SK-MEL-5 (cell line): ENCODE measurements around the genes COL6A3, RBM44 and SCLY.

RAMPAGE:
- cytosol, long total RNA: no peak
- long total RNA: no peak
- nucleus, long total RNA: no peak
Measured at GRCh38 chr2:237413934-237414446, at the start of gene COL6A3. Gene COL6A3 (minus strand): TSS chr2:237414164.

GRCh38 chr2:237452026-237452290 is 35.1 kb upstream of the MLPH start:
RAMPAGE:
- cytosol, long total RNA: no peak
- long total RNA: no peak
- nucleus, long total RNA: no peak

GRCh38 chr2:237473902-237474592 is 13.0 kb upstream of the MLPH start:
RAMPAGE:
- cytosol, long total RNA: no peak
- long total RNA: no peak
- nucleus, long total RNA: no peak

DNA sequence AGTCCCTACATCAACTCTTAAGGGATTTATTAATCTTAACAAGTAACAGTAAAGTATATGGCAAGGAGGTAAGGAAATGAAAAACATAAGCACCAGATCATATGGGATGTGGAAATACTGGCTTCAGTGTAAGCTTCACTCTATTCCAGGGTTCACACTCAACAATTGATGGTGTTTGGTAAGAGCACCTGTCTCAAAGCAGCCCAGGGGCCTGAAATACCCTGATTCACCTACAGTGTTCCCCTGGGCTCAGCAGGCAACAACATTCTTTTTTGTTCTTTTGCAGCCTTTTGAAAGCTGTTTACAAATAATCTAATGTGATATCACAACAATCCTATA is 1.2 kb upstream of the MLPH start:
RAMPAGE:
- cytosol, long total RNA: no peak
- long total RNA: no peak
- nucleus, long total RNA: no peak

DNA sequence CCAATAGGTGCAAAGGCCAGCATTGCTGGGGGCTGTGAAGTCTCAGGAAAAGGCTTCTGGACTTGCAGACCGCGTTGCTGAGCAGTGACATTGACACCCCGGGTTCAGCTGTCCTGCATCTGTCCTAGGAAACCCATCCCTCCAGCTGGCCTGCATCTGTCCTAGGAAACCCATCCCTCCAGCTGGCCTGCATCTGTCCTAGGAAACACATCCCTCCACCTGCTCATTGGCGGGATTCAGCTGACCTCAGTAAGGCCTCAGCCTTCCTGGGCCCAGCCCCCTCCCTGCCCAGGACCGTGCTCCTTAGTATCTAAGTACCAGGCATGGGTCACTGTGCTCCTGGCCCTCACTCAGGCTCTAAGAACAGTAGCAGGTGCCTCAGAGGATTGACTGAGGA is 1.2 kb downstream of the MLPH start:
RAMPAGE:
- cytosol, long total RNA: no peak
- long total RNA: no peak
- nucleus, long total RNA: no peak

GRCh38 chr2:237503291-237503655 is 16.2 kb downstream of the MLPH start:
RAMPAGE:
- cytosol, long total RNA: no peak
- long total RNA: no peak
- nucleus, long total RNA: no peak

DNA sequence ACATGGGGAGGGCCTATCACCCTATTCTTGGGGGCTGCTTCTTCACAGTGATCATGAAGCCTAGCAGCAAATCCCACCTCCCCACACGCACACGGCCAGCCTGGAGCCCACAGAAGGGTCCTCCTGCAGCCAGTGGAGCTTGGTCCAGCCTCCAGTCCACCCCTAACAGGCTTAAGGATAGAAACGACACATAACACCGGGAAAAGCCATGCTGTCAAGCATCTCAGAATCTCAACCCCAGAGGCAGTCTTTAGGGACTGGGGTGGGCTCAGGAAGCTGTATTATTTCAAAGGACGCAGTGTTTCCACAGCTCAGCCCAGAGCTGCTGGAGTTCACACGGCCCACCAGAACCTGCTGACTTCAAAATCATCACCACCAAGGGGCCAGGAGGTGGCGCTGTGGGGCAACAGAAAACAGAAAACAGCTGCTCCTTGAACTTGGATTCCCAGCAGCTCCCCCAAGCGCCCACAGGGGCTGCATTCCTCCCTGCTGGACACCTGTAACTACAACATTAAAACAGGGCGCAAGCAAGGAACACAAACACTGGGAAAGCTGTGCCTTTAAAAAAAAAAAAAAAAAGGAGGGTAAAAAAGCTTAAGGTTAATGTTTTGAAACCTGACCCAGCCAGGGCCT is 25.6 kb downstream of the MLPH start:
RAMPAGE:
- cytosol, long total RNA: no peak
- long total RNA: no peak
- nucleus, long total RNA: no peak

DNA sequence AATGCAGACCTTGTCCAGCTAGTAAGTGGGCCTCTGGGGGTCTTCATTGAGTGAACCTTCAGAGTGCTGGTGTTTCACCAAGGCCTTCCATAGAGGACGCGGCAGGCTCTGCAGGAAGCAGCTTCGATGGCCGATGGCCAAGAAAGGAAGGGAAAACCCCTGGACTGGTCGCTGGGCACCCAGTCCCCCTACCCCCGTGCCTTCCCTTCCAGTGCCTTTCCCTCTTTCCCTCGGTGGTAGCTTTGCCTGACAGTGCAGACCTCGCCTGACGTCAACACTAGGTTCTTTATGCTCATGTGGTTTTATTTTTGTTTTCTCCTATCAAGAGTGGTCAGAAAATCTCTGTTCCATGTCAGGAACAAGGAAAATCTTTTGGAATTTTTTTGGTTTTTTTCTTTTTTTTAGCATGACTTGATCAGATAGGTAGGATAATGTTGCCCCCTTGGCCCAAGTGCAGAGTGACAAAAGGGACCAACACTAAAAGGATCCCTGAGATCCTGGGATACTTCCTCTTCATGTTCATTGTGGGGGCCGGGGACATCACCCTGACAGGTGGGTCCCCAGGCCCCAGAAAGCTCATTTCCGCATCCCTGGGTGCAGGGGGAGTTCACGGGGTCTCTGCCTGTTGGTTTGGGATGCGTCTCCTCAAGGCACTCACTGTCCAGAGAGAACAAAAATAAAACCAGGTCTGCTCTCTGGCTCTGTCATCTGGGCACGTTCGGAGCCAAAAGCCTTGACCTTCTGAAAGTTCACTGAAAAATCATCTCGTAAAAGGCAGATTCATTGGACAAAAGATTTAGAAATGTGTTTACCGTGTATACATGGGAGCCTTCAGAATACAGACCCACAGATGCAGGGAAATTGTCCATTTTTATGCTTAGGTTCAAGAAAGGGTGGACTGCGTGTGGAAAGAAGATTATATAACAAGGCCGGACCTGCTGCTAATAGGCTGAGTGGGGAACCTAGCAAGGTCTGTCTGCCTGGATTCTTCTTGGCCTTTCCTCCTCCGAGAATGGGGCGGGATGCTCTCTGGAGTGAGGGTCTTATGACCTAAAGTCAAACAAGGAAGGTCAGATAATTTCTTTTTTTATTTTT is 26.5 kb downstream of the MLPH start:
RAMPAGE:
- cytosol, long total RNA: no peak
- long total RNA: no peak
- nucleus, long total RNA: no peak

DNA sequence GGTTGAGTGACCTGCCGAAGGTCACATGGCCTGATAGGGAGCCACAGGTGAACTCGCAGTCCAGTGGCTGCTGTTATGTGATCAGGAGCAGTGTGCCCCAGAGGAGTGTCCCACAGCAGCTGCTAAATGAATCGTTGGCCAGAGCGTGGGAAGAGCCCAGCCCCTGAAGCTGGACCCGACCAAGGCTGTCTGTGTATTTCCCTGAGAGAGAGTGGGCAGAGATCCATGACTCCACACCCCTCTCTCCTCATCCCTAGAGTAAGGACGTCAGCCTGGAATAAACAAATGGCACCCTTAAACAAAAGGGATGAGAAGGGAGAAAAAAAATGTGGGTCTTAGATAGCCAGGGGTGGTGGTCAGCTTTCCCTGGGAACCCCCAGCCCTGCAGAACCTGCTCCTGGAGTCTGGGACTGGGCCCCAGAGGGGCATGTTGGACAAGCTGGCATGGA is 26.6 kb upstream of the PRLH start:
RAMPAGE:
- cytosol, long total RNA: no peak
- long total RNA: no peak
- nucleus, long total RNA: no peak

DNA sequence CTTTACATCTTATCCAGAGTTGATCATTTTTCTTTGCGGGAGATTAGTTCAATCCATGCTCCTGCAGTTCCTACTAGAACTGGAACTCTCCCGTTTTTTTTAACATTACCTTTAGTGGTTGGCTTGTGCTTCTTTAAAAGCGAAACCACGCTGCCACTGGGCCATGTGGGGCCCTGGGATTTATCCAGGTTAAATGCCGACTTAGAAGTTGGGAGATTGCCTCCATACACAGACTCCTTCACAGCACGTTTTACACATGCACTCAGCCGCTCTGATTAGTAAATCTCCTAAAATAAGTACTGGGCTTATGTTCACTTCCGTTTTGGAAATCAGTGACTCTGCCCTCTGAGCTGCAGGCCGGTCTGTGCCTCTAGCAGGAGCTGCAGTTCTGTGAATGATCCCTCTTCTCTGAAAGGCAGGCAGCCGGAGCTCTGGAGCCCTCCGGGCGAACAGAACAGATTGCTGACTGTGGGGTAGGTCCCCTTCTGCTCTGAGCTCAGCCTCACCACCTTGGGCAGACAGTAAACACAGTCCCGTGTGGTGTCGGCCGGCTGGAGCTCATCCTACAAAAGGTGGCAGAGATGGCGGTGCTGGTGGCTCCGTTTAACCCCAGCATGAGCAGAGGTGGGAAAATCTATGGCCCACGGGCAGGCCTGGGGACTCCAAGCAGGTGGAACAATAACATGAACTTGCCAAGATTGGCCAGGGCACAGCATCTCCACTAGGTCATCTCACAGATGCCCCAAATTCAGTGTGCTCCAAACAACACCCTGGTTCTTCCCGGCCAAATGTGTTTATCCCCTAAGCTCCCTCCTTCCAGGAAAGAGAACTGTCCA is 9.8 kb upstream of the RAB17 start:
RAMPAGE:
- cytosol, long total RNA: no peak
- long total RNA: no peak
- nucleus, long total RNA: no peak

DNA sequence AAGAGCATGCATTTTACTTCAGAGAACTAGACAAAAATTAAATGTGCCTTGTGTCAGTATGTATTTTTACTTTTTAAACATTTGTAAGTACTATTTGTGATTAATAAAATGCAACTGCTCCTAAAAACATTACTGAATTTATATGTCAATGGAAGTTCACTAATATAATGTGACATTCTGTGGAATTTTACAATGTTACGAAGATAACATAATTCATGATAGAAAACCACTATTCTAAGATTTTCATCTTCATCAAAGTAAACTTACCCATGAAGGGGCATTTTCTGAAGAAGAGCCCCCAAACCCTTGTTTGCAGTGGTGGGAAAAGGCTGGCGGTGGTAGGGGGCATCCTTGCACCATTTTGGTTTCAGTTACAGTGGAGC is 29.3 kb downstream of the LRRFIP1 start:
RAMPAGE:
- cytosol, long total RNA: no peak
- long total RNA: no peak
- nucleus, long total RNA: no peak

GRCh38 chr2:237664126-237664644 is 36.8 kb downstream of the LRRFIP1 start:
RAMPAGE:
- cytosol, long total RNA: no peak
- long total RNA: no peak
- nucleus, long total RNA: no peak

DNA sequence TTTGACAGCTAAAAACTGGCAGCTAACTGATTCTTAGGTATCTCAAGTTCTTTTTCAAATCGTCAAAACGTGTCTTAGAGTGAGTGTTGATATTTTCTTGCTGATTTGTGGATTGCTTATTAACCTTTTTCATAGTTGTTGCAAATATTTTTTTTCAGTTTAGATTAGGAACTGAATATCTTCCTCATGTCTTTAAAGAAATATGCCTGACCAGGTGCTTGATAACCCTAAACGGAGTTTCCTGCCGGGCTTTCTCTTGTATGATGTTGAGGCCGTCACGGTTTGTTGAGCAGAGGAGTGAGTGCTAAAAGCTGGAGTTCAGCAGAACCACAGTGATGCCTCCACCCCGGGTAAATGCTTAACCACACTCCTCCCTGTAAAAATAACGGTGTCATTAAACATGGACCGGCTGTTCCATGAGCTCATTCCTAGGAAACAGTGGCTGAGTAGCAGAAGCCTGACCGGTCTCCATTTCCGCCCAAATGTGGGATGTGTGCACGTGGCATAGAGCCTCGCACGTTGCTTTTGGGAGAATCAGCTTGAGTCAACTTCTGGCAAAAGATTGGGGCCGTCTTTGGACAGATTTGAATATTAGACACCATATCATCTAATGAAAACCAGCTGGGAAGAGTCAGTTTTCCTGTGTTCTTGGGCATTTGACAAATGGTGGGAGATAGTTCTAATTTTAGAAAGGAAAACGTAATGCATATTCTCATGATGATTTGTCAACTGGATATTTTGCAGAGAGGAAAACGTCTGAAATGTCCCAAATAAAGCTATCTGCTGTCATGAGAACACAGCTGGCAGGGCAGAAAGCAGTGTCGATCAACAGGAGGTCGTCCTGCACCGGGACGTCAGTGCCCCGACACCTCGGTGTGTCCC is 42.2 kb downstream of the LRRFIP1 start:
RAMPAGE:
- cytosol, long total RNA: no peak
- long total RNA: no peak
- nucleus, long total RNA: no peak

DNA sequence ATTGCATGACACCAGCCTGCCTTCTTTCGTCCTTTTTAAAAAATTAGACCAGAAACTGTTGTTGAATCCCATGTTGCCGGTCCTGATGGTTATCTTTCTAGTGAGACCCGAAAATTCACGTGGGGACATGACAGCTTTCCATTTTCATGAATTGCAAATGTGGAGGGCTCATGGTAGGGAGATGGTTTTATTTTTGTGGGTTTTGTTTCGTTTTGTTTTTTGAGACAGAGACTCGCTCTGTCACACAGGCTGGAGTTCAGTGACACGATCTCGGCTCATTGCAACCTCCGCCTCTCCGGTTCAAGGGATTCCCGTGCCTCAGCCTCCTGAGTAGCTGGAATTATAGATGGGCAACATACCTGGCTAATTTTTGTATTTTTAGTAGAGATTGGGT is 48.9 kb downstream of the LRRFIP1 start:
RAMPAGE:
- cytosol, long total RNA: no peak
- long total RNA: no peak
- nucleus, long total RNA: no peak

DNA sequence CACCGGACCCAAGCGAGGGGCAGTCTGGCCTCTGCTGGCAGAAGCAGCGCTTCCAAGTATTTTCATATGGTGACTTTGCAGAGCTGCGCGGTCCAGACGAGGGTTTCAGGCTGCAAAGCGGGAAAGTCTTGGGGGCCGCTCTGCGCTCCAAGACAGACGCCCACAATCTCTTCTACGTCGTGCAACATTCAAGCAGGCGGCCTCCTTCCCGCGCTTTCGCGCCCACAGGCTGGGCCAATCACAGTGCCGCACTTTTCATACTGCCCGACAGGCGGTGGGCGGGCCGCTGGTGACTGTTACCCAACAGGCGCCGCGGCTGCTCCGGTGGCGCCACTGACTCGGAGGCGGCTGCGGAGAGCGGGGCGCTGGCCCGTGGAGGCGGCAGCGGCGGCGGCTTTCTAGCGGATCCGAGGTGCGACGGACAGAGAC is at the start of gene RBM44:
Gene RBM44 (plus strand): TSS at position 330 of the 429 bp plus-strand sequence.
RAMPAGE:
- cytosol, long total RNA: no peak
- long total RNA: no peak
- nucleus, long total RNA: no peak

RAMPAGE:
- cytosol, long total RNA: no peak
- long total RNA: no peak
- nucleus, long total RNA: no peak
Measured at GRCh38 chr2:237858278-237859437, 765 bp upstream of the RAMP1 start.

GRCh38 chr2:237899343-237899798 is 39.9 kb downstream of the RAMP1 start:
RAMPAGE:
- cytosol, long total RNA: no peak
- long total RNA: no peak
- nucleus, long total RNA: no peak

DNA sequence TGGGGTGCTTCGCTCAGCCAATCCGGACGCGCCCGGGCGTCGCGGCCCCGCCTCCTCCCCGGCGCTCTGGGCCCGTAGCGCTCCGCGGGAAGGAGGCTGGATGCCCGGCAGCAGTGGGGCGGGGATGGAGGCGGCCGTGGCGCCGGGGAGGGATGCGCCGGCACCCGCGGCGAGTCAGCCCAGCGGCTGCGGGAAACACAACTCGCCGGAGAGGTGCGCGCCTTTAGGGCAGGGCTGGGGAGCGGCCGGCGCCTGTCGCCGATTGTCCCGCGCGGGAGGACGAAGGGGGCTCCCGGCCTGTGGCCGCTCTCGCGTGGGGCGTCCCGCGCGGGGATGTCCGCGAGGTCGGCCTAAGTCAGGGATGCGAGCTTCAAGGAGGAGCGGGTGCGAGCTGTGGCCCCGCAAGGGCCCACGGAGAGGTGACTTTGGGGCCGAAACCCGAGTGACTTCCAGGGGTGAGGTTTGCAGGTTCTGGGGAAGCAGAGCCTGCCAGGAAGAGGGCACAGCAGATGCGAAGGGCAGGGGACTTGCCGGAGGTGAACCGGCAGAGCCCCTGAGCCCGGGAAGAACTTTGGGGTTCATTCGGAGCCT is at the start of gene SCLY:
Gene SCLY (plus strand): TSS at position 71 of the 591 bp plus-strand sequence.
RAMPAGE:
- cytosol, long total RNA: start-site peak on the plus strand centred at position 133 of the sequence, 117 bp wide, 282 and 272 reads in 2 replicates
- long total RNA: start-site peak on the plus strand centred at position 140 of the sequence, 131 bp wide, 475 and 247 reads in 2 replicates
- nucleus, long total RNA: no peak

DNA sequence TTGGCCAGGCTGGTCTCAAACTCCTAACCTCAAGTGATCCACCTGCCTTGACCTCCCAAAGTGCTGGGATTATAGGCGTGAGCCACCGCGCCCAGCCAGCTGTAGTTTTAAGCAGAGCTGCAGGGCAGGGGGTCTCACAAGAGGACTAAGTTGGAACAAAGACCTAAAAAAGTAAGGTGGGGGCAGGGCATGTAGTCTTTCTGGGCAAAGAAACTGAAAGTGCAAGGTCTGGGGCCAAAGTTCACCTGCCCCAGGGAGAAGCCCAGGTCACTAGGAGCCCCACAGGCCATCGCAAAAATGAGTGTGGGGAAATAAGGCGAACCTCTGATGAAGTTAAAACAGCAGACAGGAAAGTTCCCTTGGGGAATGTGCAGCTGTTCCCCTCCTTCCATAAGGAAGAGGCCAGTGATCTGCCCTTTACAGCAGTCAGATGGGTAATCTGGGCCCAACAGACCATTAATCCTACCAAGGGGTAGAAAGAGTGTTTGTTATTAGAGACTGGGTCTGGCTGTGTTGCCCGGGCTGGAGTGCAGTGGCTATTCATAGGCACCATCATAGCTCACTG is 2.7 kb downstream of the SCLY start:
RAMPAGE:
- cytosol, long total RNA: no peak
- long total RNA: no peak
- nucleus, long total RNA: no peak

RAMPAGE:
- cytosol, long total RNA: no peak
- long total RNA: no peak
- nucleus, long total RNA: no peak
Measured at GRCh38 chr2:238065038-238065576, 4.3 kb downstream of the SCLY start.